ENCODE data around the genes RAB38, TRIM49C, SLC36A4, TAF1D and MED17.

GRCh38 chr11:86029172-86029634 lies 39.7 kb downstream of the PICALM start:
- PRO-cap: no peak
- RAMPAGE, long total RNA: no peak
- RRBS: no CpG with 5 or more reads among the region's 1 CpG

GRCh38 chr11:86570295-86570896 lies 195.7 kb downstream of the CCDC81 start:
- PRO-cap: no peak
- RAMPAGE, long total RNA: no peak
- RRBS: no CpG with 5 or more reads among the region's 3 CpGs

DNA sequence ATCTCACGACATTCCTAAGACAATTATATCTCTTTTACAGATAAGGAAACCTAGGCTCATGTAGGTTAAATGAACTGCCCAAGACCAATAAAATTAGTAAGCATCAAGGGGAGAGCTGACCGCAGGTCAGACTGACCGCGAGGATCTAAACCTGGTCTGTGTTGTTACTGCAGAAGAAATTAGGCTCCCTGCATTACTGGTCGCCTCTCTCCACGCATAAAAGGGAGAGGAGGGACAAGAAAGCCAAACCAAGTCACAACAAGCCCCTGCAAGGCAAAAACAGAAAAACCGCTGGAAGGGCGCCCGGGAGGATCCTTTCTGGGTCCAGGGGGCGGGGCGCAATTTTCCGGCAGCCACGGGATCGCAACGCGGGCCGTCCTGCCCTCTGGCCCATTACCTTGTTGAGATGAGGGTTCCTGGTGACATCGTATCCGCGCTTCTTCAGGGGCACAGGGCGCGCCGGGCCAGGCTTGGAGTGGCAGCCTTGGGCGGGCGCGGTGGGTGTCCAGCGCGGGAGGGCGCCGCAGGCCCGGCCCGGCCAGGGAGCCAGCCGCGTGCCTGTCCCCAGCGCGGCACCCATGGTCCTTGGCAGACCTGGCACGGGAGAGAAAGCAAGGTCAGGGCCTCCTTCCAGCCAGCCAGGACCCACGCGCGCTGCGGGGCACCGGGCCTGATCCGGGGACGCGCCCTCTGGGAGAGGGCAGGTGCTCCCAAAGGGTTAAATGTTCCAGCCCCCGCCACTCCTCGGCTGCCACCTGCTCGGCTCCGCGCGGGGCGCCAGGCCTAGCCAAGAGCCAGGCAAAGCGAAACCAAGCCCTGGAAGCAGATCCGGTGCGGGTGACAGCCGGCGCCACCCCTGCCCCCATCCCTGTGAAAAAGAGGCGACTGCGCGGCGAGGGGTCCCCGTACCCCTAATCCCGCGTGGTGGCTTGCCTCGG lies 128.7 kb upstream of the PRSS23 start:
- PRO-cap: no peak
- RAMPAGE, long total RNA: no peak
- RRBS: under 1% methylated on average over 19 of the region's 65 CpGs

DNA sequence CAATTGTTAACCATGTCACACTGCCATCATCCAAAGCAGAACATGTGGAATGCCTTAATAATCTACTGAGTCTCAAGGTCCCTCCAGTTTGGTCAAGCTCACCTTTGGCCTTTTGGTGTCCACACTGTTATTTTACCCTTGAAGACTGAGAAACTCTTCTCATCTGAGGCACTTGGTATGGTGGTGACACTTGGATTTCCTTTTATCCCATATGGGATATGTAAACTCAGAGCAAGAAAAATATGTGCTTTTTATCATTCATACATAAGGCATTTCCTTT lies 64.8 kb upstream of the PRSS23 start:
- PRO-cap: no peak
- RAMPAGE, long total RNA: no peak

DNA sequence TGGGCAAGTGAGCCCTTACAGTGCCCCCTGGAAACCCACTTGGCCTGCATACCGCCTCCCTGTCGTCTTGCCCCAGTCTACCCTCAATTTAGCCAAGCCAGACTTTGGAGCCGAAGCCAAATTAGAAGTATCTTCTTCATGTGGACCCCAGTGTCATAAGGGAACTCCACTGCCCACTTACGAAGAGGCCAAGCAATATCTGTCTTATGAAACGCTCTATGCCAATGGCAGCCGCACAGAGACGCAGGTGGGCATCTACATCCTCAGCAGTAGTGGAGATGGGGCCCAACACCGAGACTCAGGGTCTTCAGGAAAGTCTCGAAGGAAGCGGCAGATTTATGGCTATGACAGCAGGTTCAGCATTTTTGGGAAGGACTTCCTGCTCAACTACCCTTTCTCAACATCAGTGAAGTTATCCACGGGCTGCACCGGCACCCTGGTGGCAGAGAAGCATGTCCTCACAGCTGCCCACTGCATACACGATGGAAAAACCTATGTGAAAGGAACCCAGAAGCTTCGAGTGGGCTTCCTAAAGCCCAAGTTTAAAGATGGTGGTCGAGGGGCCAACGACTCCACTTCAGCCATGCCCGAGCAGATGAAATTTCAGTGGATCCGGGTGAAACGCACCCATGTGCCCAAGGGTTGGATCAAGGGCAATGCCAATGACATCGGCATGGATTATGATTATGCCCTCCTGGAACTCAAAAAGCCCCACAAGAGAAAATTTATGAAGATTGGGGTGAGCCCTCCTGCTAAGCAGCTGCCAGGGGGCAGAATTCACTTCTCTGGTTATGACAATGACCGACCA lies 7.6 kb downstream of the PRSS23 start:
- PRO-cap: no peak
- RAMPAGE, long total RNA: no peak
- RRBS: no CpG with 5 or more reads among the region's 21 CpGs

GRCh38 chr11:86982675-86983353 lies 27.6 kb upstream of the FZD4 start:
- PRO-cap: no peak
- RAMPAGE, long total RNA: no peak
- RRBS: no CpG with 5 or more reads among the region's 6 CpGs

- PRO-cap: no peak
- RAMPAGE, long total RNA: start-site peak on the minus strand at chr11:88175438-88175496, 144 and 25 reads in 2 replicates
- RRBS: 4% methylated on average over 22 of the region's 67 CpGs
These were observed at the start of gene RAB38 for GRCh38 chr11:88174447-88175803. RAB38 (minus strand) TSS chr11:88175443.

DNA sequence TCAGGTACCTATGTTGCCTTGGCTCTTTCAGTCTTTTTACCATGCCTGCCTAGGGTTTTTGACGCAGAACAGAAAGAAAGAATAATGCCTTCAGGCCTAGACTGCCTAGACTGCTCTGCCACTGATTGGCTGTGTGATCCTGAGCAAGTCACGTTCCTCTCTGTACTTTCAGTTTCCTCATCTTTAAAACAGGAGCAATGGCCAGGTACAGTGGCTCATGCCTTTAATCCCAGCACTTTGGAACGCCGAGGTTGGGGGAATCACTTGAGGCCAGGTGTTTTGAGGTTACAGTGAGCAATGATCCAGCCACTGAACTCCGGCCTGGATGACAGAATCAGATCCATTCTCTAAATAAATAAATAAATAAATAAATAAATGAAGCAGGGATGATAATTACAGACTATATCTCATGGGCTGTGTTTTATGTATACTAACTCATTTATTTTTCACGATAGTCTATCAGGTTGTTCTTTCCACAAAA lies 21.4 kb downstream of the CTSC start:
- PRO-cap: no peak
- RAMPAGE, long total RNA: no peak
- RRBS: no CpG with 5 or more reads among the region's 6 CpGs

- PRO-cap: no peak
- RAMPAGE, long total RNA: no peak
These were observed 49.9 kb upstream of the TRIM77 start for GRCh38 chr11:89660239-89660570.

DNA sequence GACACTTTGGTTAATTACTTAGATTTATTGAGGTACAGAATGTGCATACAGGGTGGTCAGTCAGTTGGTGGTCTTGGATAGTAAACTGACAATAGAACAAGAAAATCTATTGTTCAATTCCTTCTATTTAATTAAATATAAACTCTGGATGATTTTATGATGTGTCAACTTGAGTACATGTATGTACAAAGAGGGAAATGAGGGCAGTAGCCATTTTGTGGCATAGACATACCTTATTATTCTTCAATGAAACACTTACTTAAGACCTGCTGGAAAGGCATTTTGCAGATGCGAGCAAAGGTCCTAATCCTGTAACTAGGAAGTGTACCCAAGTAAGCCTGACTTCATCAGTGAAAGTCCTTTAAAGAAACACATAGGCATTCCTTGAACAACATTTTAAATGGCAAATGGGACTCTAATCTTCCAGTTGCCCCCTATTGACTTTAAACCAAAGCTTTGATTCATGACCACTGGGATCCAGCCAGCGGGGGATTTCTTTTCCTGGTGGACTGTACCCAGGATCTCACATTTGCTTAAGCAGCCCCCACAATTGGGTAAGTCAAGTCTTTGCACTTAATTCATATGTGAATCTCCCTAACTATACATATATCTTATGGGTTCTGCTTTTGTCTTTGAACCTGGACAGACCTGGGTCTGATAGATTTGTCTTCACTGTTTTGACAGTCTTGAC lies at the start of gene TRIM49C:
Gene TRIM49C (plus strand): TSS at position 416 of the 691 bp plus-strand sequence.
- PRO-cap: no peak
- RAMPAGE, long total RNA: no peak
- RRBS: no CpG with 5 or more reads among the region's 2 CpGs

DNA sequence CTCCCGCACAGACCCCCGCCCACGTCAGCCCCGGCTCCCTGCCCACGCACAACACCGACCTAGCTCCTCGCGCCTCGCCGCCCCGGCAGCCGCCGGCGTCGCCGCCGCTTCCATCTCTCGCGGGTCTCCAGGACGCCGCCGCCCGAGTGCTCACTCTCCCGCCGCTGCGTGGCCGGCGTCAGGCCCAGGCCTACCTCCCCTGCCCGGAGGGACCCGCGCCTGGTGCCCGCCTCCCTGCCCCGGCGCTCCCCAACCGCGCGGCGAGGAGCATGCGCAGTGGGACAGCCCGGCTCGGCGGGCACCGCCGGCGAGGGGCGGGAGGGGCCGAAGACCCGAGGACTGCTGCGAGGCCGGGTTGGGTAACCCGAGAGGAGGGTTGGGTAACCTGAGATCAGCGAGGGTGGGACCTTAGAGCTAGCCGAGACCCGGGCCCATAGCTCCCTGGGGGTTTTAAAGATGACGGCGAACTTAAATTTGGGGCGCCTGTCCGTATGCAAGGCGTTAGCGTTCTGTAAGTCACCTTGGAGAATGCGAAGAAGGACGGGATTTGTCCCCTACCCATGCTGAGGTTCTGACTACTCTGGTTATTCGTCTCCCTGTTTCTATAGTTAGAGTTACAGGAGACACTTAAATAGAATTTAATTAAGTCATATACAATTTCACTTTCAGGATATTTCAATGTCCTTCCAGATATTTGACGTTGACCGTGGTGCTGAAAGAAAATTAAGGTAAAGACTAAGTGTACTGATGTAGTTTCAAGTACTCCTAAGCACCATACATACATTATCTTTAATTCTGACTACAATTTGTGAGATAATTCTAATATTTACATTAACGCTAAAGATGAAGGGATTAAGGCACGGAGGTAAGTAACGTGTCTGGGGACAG lies at the start of gene SLC36A4:
Gene SLC36A4 (minus strand): TSS at position 273 of the 888 bp plus-strand sequence.
- PRO-cap: bidirectional peak, plus-strand start at position 310 of the sequence, minus-strand start at position 166 of the sequence
- RAMPAGE, long total RNA: no peak
- RRBS: 1% methylated on average over 47 of the region's 68 CpGs

DNA sequence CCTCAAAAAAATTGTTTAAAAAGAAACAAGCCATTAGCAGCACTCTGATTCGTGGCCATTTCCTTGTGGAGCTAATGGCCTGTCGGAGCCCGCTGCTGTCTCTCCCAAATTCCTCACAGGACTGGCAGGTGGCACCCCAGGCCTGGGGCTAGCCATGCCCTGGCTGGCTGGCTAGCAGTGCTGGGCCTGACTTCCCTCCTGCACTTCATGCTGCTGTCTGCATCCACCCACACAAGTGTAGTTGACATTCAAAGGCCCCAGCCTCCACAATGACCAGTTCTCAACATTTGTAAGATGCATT lies 61.5 kb downstream of the SMCO4 start:
- PRO-cap: no peak
- RAMPAGE, long total RNA: no peak
- RRBS: no CpG with 5 or more reads among the region's 3 CpGs

DNA sequence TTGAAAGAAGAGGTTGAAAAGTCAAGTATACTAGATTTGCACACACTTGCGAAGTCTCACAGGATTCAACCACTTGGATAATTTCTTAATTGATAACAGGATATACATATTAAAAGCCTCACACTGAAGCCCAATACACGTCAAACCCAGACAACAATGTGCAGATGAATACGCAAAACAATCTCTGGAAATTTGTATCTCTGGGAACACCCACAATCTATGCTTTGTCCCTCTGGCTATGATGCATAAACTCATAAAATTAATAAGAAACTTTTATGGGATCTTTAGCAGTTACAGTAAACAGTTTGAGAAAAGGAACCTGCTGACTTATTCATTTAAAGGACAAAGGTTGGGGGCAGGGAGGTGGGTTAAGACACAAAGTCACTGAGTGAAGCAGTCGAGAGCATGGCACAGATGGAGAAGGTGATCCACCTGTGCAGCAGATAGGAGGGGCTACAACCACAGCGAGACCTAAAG lies 45.2 kb downstream of the SMCO4 start:
- PRO-cap: no peak
- RAMPAGE, long total RNA: no peak
- RRBS: no CpG with 5 or more reads among the region's 5 CpGs

- PRO-cap: no peak
- RAMPAGE, long total RNA: no peak
- RRBS: no CpG with 5 or more reads among the region's 1 CpG
These were observed 6.7 kb downstream of the SMCO4 start for GRCh38 chr11:93536570-93536896.

- PRO-cap: no peak
- RAMPAGE, long total RNA: no peak
- RRBS: no CpG with 5 or more reads among the region's 5 CpGs
These were observed 27.6 kb upstream of the SMCO4 start for GRCh38 chr11:93570675-93571274.

DNA sequence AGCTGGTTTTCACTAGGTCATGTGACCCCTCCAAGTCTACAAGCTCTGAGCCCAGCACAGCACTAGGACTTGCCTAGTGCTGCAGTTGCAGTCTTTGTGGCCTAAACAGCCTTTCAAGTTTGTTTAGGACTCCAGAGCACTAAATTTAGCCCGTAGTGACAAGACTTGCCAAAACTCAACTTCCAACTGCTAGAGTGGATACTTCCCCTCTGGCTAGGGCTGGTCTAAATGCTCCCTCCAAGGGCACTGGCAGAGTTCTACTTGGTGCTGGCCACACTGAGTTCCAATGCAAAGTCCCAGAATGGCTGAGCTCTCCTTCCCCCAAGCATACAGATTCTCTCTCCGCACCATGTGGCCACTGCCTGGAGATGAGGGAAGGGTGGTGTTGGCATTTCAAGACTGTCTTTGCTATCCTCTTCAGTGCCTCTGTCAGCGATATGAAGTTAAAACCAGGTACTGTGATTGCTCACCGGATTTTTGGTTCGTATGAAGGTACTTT lies 25.3 kb downstream of the TAF1D start:
- PRO-cap: no peak
- RAMPAGE, long total RNA: no peak
- RRBS: no CpG with 5 or more reads among the region's 5 CpGs

DNA sequence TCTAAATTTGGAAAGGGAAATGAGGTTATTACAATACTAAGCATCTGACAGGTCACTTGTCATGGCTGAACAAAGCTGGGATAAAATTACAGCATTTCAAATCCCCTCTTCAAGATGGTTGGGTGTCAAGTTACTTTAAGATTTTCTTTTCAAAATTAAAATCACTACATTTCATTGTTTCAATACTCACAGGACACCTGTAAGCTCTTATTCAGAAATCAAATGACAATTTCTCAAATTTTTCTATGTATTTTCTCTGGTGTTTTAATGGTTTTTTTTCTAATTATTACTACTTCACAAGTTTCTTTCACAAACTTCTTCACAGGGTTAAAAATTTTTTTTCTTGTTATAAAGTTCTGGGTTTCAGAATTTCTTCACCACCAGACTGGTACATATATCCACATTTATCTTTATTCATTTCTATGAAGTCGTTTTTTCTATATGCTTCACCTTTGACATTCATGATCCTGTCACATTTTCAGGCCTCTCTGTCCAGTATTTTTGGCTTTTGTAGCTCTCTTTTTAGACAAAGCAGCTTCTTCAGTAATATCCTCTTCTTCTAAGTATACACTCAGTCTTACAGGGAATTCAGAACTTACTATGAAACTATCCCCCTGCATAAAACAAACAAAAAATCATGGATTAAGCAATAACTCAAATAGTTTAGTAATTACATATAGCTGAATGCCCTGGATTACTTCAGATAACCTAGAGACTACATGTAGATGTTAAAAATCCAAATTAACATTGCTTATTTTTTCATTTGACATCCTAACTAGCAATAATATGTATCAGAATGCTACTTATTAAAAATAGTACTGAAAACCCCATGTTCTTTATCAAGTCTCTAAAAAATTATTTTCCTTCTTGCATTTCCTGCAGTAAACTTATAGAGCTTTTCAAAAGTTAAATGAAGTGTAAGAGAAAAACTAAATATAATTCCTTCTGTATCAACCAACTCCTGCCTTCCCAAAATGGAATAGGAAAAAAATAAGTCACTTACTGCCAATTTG lies 5.3 kb downstream of the TAF1D start:
- PRO-cap: no peak
- RAMPAGE, long total RNA: no peak
- RRBS: no CpG with 5 or more reads among the region's 1 CpG

- PRO-cap: bidirectional peak, plus-strand start at chr11:93741662, minus-strand start at chr11:93741493
- RAMPAGE, long total RNA: start-site peak on the minus strand at chr11:93741434-93741546, 69 and 35 reads in 2 replicates
- RRBS: 6% methylated on average over 10 of the region's 78 CpGs
These were observed at the start of gene TAF1D for GRCh38 chr11:93740669-93741761. TAF1D (minus strand) TSS chr11:93741495.

GRCh38 chr11:93763313-93763942 lies 20.7 kb upstream of the MED17 start:
- PRO-cap: no peak
- RAMPAGE, long total RNA: no peak
- RRBS: no CpG with 5 or more reads among the region's 3 CpGs

GRCh38 chr11:93783723-93784468 lies at the start of gene MED17:
MED17 (plus strand) TSS chr11:93784282.
- PRO-cap: bidirectional peak, plus-strand start at chr11:93784293, minus-strand start at chr11:93784162
- RAMPAGE, long total RNA: no peak
- RRBS: 1% methylated on average over 4 of the region's 37 CpGs

Measured in lung (tissue), 4 donors.